Placental epithelial cell (primary cell): ENCODE measurements around the genes SCARF1, RILP and SMG6.

DNA sequence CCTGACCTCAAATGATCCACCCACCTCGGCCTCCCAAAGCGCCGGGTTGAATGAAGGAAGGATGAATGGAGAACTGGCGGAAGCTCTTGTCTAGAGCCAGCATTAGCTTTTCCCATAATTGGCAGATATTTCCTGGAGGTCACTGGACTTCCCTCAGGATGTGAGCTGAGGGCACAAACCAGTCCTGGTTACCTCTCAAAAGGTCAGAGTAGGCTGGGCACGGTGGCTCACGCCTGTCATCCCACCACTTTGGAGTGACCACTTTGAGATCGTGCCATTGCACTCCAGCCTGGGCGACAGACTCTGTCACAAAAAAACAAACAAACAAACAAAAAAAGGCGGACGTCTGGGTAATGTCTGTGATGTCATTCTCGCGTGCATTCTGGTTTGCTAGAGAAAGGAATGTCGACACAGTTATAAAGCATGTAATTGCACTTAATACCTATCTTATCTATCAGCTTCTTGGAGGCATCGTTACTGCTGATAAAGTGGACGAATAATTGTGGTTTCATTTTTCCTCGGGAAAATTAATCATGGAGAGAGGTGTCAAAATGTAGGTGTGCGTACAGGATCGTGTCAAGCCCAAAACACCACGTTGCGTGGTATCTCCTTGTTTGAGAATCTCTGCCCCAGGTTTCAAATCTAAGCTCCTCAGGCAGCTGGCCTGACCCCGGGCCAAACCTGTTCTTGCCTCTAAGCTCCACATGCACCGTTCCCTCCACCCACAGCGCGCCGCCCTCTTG, 6.3 kb upstream of the CRK start:
- CAGE, long polyA plus RNA: no peak

DNA sequence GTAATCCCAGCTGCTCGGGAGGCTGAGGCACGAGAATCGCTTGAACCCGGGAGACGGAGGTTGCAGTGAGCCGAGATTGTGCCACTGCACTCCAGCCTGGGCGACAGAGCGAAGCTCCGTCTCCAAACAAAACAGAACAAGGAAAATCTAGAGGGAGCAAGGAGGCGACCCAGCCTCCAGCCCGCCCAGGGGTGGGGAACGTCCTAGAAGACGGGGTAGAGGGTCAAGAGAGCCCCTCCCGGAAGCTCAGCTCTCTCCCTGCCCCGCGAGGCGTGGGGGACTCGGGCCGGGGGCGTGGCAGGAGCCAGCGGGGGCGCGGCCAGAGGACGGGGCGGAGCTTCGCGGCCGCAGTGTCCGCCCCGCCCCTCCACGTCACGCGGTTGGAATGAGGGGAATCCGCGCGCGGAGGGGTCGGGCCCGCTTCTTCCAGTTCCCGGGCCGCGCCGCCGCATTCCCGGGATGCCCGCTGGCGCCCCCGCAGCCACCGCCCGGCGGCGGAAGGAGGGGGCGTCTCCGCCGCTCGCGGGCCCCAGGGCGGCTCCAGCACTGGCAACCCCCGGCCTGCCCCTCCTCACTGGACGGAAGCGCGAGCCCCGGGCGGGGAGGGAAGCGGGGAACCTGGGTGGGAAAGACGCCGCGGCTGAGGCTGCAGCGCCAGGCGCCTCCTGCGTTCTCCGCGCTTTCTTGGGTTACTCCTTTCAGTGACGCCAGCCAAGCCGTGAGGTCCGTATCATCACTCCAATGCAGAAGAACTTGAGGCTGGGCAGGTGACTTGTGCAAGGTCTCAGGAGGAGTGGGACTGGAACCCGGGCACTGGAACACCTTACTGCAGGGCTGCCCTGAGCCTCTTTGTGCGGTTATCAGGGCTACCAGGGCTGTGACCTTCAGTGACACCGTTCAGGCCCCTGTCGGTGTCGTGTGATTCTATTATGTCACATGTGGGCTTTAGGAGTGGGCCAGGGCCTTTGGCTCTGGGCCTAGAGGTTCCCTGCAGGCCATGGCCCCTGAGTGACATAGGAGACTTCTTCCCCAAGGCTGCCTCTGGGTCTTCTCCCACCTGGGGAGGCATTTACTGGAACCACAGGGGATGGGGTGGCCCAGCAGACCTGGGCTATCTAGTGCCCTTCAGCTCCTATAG, 4.3 kb downstream of the MYO1C start:
- CAGE, long polyA plus RNA: no peak

- CAGE, long polyA plus RNA: no peak
These were observed 11.9 kb downstream of the INPP5K start for GRCh38 chr17:1504219-1505237.

DNA sequence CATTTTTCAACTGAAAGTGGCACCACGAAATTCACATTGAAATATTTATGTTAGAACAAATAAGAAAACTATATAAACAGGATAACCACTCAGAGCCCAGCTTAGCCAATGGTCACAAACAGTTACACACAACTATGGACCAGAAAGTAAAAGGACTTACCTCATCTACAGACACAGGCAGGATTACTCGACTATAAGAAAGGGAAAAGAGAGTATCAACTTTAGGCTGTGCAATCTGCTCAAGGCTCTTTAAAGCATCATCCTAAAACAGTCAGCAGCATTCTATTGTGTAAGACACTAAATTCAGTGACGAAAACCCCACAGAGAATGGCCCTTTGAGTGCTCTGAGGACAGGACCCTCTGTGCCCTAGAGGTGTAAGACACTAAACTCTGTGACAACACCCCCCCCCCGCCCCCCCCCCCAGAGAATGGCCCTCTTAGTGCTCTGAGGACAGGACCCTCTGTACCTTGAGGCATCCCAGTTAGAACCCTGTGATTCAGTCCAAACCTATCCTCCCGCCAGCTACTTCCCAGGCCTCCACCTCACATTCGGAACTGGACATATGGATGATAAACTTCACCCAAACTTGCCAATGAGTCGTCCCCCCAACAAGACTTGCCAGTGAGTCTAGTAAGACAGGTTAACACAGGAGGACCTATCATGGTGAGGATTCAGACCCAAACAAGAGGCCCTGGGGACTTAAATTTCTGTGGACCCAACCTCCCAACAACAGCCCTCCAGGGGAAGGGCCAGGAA, 4.0 kb downstream of the PITPNA start:
- CAGE, long polyA plus RNA: no peak

GRCh38 chr17:1575074-1575851, 12.7 kb upstream of the PITPNA start:
- CAGE, long polyA plus RNA: no peak

GRCh38 chr17:1591133-1592100, 28.8 kb upstream of the PITPNA start:
- CAGE, long polyA plus RNA: no peak

- CAGE, long polyA plus RNA: no peak
These were observed 5.9 kb downstream of the SCARF1 start for GRCh38 chr17:1639536-1640095.

DNA sequence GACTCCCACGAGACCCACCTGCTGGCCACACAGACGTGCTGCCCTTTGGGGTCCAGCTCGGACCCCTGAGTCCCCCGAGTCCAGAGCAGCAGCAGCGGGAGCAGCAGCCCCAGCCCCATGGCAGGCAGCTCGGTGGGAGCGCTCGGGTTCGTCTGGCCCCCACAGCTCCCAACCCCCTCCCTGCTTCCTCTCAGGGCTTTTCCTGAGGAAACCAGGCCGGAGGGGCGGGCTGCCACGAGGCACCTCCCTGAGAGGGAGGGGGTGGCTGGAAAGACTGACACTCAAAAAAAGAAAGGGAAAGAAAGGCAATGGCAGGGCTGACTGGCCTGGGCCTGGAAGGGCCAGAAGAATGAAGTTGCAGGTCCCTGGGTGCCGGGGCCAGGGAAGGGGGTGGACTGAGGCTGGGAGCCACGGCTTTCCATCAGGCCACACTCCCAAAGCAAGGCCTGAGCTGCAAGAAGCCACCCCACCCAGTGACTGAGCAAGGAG, at the start of gene SCARF1:
TSS of gene SCARF1 (minus strand) at position 154 of the 489 bp plus-strand sequence.
- CAGE, long polyA plus RNA: no peak

- CAGE, long polyA plus RNA: no peak
These were observed 443 bp downstream of the RILP start for GRCh38 chr17:1649088-1649758.

- CAGE, long polyA plus RNA: no peak
These were observed at the start of gene RILP for GRCh38 chr17:1649759-1650474. Gene RILP (minus strand): TSS chr17:1649866.

DNA sequence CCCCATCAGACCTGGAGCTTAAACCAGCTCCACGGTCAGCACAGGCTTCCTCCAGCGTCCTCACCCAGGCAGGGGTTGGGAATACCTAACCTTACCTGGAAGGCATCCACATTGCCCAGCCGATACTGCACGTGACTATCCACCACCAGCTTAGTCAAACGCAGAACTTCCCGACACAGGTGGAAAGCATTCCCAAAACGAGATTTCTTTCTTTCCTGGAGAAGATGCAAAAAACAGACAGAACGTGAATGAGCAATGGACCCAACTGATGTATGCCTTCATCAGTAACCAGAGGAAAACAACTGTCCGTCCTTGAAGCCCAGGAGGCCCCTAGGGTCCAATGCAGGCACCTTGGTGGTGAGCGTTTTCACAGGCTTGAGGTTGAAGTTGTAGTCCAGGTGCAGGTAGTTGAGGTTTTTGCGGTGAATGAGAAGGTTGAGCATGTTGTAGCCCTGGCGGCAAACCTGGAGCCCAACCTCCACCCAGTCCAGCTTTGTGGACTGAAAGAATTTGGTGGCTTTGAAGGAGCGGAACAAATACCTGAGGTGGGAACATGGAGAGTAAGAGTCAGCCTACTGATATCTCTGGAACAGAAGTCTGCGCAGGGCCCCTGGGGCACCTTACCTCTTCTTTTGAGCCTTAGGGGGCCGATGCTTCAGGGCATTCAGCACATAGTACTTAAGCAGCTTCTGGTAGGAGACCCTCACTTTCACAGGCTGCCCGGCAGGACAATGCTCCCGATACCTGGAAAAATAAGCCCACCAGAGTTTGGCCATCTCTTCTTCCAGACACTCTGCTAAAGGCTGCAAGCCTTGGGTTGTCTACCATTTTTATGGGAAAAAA, 5.8 kb downstream of the PRPF8 start:
- CAGE, long polyA plus RNA: no peak

DNA sequence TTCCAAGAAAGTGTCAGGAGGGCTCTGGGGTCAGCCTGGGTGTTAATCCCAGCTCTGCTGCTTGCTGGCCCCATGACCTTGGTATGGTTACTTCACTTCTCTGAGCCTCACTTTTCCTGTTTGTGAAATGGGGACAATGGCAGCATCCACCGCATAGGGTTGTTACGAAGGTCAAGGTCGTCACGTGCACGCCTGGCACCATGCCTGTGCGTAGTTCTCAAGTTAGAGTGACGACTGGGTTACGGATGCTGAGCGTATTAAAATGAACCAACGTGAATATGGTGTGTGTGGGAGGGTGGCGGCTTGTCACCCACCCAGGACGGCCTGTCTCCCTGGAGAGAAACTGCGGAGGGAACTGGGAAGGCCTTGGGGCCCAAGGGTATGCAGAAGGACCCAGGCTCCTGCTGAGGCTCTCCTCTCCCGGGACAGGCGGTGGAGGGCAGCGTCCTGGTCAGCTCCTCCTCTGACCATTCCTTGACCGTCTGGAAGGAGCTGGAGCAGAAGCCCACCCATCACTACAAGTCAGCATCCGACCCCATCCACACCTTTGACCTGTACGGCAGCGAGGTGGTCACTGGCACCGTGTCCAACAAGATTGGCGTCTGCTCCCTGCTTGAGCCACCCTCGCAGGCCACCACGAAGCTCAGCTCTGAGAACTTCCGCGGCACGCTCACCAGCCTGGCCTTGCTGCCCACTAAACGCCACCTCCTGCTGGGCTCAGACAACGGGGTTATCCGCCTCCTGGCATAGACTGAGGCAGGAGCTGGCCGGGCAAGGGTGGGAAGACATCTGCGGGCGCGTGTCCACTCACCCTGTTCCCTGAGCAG, 5.5 kb upstream of the SERPINF2 start:
- CAGE, long polyA plus RNA: no peak

DNA sequence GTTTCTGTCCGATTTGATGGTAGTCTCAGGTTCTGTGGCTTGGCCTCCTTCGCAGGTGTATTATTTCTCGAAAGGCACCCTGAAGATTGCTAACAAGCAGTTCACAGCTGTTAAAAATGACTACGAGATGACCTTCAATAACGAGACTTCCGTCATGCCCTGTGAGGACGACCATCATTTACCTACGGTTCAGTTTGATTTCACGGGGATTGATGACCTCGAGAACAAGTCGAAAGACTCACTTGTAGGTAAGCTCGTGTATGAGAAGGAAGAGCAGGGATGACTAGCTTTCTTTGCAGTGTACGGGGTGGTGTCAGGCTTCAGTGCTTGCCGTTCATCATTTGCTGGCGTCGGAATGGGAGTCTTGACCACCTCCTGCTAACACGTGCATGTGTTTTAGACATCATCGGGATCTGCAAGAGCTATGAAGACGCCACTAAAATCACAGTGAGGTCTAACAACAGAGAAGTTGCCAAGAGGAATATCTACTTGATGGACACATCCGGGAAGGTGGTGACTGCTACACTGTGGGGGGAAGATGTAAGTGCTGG, 49.4 kb downstream of the RPA1 start:
- CAGE, long polyA plus RNA: no peak

DNA sequence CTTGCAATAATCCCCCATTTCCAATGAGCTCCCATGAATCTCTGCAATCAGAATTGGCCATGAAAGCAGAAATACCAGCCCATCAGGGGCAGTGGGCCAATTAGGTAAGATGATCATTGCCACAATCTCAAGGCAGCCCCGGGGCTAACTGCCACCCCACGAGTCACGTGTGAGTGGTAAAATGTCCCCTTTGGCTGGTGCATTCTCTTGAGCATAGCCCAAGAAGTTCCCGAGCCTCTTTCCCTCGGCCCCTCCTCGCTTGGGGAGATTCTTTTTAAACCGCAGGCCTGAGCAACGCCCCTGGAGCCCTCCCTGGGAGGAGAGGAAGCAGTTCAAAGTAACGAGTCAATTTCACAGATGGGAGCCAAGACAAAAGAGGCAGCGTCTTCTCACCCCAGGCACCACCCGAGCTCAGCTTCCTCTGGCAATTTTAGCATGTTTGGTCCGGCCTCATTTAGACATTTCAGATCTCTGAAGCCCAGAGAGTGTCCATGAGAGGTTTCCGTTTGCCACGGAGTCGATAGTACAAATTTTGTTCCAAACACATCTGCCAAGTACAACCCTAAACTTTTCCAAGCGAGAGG, 13.4 kb downstream of the RTN4RL1 start:
- CAGE, long polyA plus RNA: no peak

DNA sequence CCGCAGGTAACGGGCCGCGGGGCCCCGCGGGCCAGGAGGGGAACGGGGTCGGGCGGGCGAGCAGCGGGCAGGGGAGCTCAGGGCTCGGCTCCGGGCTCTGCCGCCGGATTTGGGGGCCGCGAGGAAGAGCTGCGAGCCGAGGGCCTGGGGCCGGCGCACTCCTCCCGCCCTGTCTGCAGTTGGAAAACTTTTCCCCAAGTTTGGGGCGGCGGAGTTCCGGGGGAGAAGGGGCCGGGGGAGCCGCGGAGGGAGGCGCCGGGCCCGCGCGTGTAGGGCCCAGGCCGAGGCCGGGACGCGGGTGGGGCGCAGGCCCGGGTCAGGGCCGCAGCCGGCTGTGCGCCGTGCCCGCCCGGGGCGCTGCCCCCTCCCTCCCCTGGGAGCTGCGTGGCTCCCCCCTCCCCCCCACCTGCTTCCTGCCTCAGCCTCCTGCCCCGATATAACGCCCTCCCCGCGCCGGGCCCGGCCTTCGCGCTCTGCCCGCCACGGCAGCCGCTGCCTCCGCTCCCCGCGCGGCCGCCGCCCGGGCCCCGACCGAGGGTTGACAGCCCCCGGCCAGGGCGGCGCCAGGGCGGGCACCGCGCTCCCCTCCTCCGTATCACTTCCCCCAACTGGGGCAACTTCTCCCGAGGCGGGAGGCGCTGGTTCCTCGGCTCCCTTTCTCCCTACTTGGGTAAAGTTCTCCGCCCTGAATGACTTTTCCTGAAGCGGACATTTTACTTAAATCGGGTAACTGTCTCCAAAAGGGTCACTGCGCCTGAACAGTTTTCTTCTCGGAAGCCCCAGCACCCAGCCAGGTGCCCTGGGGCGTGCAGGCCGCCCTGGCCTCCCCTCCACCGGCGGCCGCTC, 941 bp downstream of the HIC1 start:
- CAGE, long polyA plus RNA: no peak

- CAGE, long polyA plus RNA: no peak
These were observed 3.9 kb downstream of the HIC1 start for GRCh38 chr17:2058284-2059802.

GRCh38 chr17:2088997-2089488, 34.1 kb downstream of the HIC1 start:
- CAGE, long polyA plus RNA: no peak

DNA sequence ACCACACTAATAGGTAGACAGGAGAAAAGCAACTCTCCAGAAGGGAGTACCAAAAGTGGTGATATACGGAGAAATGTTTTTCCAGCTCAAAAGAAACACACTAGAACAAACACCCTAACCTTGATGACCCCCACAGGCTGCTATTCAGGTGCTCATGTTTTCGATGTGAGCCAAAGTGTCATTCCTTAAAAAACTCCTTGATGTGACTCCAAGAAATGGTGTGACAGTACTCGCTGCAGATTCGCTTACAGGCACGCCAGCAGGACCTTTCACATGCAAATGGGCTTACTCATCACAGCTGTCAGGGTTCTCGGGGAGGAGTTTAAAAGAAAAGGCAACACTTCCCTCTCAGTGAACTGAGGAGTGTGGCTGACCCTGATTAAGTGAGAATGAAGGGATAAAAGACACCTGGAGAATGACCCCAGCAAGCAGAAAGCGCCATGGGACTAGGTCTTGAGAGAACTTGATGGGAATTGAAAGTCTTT, 82.4 kb downstream of the HIC1 start:
- CAGE, long polyA plus RNA: no peak

DNA sequence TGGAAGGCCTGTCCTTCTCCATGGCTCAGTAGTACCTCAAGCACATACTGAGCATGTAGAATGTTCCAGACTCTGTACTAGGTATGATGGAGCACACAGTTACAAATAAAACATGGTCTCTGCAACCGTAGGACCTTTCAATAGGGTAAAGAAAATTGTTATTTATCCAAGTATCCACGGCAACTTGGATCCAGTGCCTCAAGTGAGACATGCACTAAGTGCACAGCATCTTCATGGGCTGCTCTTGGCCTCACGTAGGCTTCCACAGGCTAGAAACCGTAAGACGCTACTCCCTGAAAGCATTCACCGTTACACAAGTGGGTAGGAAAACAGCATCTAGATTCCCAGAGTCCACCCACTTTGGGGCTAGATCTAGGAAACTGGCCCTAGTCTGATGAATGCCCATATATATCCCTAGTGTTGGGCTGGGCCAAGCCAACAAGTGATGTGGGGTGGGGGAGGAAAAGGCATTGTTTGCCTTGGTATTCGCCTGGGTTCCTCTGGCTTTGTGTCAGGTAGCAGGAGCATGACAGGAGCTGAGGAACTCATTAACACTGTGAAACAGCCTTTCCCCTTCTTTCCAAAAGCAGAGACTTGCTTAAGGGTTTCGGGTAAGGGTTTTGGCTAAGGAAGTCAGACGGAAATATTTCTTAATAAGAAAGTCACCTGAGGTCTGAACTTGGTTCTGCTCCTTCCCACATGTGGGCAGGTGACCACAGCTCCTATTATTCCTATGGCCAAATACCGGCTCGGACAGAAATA, 112.4 kb downstream of the SMG6 start:
- CAGE, long polyA plus RNA: no peak

DNA sequence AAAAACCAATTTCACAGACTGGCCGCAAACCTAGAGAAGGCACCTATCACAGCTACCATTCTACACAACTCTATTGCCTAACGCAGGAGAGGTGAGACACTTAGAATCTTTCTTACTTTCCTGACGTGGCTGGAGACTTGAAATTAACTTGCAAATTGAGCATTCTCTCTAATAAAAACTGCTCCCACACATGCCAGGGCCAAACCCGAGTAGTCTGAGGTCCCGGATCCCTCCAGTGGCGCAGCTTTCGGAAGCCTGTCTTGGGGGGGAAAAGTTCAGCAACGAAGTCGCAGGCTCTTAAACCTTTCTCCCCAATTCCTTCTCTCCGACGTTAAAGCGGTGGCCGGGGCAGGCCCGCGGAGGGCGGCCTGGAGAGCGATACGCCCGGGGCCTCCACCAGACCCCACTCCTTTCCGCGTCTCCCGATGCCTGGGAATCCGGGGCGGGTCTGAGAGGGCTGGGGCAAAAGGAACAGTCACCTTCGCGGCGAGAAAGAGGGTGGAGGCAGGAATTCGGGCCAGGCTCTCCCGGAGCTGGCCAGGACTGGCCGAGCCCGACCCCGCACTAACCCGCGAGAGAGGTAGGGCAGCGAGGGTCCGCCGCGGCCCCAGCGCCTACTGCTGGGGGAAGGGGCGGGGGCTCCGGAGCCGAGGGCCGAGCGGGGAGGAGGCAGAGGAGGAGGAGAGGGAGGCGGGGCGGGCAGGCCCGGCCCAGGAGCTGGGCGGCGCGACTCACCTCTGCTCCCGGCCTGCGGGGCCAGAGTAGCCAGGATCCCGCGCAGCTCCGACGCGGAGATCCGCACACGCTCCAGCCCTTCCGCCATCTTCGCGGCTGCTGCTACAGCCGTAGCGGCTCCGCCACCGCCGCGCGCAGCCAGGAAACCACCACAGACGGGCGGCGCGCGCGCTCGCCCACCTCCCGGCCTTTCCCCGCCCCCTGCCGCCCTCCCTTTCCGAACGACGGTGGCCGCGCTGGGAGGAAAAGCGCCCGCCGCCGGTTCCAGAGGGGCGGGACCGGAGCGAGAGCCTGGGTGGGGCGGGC, at the start of gene SMG6:
TSS of gene SMG6 (minus strand) at position 888 of the 1,041 bp plus-strand sequence.
- CAGE, long polyA plus RNA: no peak